Ovary (tissue), 7 donors: Measurements from ENCODE around the gene PPP2R5D.

DNA sequence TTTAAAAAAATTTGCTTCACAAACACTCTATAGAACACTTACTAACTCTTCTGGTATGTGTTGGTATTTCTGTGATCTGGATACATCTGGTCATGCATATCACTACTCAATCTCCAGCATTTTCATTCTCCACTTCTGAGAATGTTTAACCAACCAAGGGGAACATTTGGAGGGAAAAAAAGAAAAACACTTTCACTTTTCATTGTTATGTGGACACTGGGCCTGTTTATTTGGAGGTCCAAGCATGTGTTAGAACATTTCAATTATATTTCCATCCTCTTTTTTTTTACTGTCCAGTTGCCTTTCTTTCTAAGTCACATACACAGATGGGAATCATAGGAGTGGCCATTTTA lies 4.4 kb upstream of the BICRAL start:
- PRO-cap, 7 experiments, result no peak in any of the 7 experiments
- RAMPAGE, long total RNA, 2 experiments, result no peak in any of the 2 experiments

- PRO-cap, 7 experiments, result no peak in any of the 7 experiments
- RAMPAGE, long total RNA, 2 experiments, result no peak in any of the 2 experiments
These were observed 794 bp upstream of the BICRAL start for GRCh38 chr6:42781097-42781419.

GRCh38 chr6:42795839-42796398 lies 14.1 kb downstream of the BICRAL start:
- PRO-cap, 7 experiments, result no peak in any of the 7 experiments
- RAMPAGE, long total RNA, 2 experiments, result no peak in any of the 2 experiments

DNA sequence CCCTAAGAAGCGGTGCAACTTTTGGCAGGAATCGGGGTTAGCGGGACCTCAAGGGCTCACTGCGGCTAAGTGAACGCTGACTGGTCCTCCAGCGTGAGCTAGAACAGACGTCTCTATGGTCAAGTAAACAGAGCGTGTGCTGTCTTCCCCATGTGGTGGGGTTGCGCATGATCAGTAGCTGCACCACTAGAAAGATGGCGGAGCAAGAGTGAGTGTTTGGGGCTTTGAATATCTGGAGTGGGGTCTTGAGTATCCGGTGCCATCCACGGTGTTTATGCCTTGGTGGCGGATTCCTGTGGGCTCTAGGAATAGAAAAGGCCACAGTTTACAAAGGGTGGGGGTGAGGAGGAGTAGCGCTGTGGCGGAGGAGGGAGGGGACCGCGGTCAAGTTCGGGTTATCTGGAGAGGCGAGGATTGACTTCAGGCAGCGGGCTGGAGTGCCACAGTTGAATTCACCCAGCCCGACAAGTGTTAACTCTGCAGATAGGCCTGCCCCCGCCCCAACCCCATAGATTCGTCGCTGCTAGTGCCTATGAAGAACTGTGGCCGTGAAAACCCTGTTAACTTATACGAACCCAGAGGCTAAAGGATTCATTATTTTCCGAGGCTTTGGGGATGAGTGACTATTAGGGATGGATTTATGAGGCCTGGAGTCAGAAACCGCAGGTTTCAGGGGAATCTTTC lies 470 bp downstream of the RPL7L1 start:
- PRO-cap, 7 experiments, result peak in 7 of 7 experiments; most common plus-strand start position 189 of the sequence (in 5); most common minus-strand start position 71 of the sequence (in 3)
- RAMPAGE, long total RNA, 2 experiments, result start-site peak on the plus strand in 2 of 2 experiments, centred at positions 188 to 189 of the sequence, 153 to 317 reads per replicate

GRCh38 chr6:42932998-42933912 lies 4.0 kb downstream of the CNPY3 start:
- PRO-cap, 7 experiments, result no peak in any of the 7 experiments
- RAMPAGE, long total RNA, 2 experiments, result no peak in any of the 2 experiments

DNA sequence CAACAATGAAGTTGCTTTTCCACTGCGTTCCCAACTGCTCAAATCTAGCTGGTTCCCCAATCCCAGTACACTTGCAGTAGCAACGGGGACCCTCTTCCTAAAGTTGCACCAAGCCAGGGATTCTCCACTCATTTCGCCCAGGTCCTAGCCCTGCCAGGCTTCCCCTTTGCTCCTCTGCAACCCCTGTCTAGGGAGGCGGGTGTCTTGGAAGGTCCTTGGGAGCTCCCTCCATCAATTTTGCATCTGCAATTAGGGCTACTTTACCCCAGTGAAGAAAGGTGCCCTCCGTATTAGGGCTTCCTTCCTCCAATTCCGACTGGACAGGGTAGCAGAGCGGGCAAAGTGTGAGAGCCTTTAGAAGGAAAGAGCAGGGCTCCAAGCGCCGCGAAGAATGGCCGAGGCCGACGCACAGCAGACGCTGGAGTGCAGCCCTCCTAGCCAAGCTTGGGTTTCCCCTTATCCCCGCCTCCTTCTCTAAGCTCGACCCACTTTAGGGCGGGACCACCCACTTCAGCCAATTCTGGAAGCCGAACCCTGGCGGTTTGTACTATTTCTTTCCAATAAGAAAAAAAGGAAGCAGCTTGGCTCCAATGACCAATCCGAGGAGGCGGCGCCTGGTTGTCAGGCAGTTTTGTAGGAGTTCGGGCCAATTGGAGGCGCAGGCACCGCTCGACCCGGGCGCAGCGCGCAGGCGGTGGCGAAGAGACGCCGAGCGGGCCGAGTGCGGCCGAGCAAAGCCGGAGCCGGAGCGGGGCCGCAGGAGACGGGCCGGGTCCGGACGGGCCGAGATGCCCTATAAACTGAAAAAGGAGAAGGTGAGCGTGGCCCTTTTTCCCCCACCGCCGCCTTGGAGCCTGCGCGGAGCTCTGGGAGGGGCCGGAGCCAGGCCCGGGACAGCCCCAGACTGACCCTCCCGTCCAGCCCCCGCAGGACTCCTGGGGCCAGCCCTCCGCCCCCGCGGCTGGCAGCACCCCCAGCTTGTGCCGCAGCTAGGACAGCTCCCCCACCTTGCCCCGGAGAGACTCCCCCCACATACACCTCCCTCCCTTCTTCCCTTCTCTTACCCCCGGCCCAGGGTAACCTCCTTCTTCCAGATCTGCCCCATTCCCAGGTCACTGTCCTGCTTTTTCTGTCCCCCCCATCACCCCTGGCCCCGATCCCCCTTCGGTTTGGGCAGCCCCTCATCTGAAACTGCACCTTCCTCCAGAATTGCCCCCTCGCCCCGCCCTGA lies at the start of gene PPP2R5D:
Gene PPP2R5D (plus strand): TSS at position 681 of the 1,231 bp plus-strand sequence.
- PRO-cap, 7 experiments, result peak in 7 of 7 experiments; most common plus-strand start position 700 of the sequence (in 6); most common minus-strand start position 420 of the sequence (in 5)
- RAMPAGE, long total RNA, 2 experiments, result start-site peak on the plus strand in 2 of 2 experiments, centred at positions 687 to 704 of the sequence, 120 to 172 reads per replicate

DNA sequence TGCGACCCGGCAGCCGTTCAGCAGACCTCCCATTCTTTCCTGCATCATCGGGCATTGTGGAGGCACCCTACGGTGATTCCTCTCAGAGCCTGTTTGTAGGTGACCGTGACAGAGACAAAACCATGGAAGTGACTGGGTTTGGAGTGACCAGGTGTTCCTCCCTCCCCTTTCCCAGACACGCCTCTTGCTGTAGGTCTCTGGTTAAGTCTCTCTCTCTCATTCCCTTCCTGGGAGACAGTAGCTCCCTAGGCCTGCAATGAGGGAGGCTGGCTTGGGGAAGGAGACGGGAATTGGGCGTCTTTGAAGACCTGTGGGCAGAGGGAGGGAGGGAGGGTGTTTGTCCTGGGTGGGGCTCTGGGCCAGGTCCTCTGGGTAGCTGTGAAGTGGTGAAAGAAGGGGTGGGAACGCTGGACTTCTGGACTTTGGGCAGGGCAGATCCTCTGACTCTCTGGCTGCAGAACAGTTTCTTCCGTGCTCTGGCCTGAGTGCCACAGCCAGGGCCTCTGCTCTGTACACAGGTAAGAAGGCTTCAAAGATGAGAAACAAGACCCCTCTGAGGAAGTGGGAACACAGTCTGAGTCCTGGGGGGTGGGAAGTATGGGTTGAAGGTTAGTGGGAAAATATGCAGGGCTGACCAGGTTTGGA lies 779 bp downstream of the KLC4 start:
- PRO-cap, 7 experiments, result peak in 1 of 7 experiments; most common minus-strand start position 58 of the sequence (in 1)
- RAMPAGE, long total RNA, 2 experiments, result no peak in any of the 2 experiments

GRCh38 chr6:43061007-43061747 lies 1.7 kb downstream of the KLC4 start:
- PRO-cap, 7 experiments, result no peak in any of the 7 experiments
- RAMPAGE, long total RNA, 2 experiments, result no peak in any of the 2 experiments

GRCh38 chr6:43062527-43063118 lies 3.2 kb downstream of the KLC4 start:
- PRO-cap, 7 experiments, result no peak in any of the 7 experiments
- RAMPAGE, long total RNA, 2 experiments, result no peak in any of the 2 experiments

- PRO-cap, 7 experiments, result no peak in any of the 7 experiments
- RAMPAGE, long total RNA, 2 experiments, result no peak in any of the 2 experiments
These were observed 6.2 kb upstream of the PTK7 start for GRCh38 chr6:43069825-43070367.

DNA sequence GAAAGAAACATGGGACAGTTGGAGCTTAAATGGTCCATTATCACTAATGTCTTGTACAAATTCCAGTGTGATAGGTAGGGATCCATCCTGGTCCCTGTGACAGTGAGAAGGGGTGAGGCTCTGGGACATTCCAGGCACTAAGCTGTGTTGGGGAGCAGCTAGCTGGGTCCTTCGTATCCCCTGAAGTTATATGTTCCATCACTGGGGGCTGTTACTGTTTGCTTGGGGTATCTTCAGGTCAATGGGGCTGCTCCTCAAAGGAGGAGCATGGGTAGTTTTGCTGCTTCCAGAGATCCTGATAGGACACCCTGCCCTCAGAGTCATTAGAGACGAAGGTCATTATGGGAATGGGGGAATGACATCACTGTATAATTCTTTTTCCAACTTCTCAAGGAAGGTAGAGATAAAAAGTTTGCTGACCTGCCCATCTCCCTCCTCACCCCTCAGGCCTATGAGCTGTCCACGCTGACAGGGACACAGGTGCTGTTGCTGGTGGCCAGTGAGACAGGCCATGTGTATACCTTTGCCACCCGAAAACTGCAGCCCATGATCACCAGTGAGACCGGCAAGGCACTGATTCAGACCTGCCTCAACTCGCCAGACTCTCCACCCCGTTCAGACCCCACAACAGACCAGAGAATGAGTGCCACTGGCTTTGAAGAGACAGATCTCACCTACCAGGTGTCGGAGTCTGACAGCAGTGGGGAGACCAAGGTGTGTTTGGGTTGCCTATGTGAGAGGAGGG lies 2.5 kb downstream of the SRF start:
- PRO-cap, 7 experiments, result peak in 2 of 7 experiments; most common minus-strand start position 188 of the sequence (in 2)
- RAMPAGE, long total RNA, 2 experiments, result no peak in any of the 2 experiments

GRCh38 chr6:43175715-43176241 lies 4.7 kb downstream of the SRF start:
- PRO-cap, 7 experiments, result no peak in any of the 7 experiments
- RAMPAGE, long total RNA, 2 experiments, result no peak in any of the 2 experiments

GRCh38 chr6:43250857-43251473 lies 7.7 kb downstream of the TTBK1 start:
- PRO-cap, 7 experiments, result no peak in any of the 7 experiments
- RAMPAGE, long total RNA, 2 experiments, result no peak in any of the 2 experiments

DNA sequence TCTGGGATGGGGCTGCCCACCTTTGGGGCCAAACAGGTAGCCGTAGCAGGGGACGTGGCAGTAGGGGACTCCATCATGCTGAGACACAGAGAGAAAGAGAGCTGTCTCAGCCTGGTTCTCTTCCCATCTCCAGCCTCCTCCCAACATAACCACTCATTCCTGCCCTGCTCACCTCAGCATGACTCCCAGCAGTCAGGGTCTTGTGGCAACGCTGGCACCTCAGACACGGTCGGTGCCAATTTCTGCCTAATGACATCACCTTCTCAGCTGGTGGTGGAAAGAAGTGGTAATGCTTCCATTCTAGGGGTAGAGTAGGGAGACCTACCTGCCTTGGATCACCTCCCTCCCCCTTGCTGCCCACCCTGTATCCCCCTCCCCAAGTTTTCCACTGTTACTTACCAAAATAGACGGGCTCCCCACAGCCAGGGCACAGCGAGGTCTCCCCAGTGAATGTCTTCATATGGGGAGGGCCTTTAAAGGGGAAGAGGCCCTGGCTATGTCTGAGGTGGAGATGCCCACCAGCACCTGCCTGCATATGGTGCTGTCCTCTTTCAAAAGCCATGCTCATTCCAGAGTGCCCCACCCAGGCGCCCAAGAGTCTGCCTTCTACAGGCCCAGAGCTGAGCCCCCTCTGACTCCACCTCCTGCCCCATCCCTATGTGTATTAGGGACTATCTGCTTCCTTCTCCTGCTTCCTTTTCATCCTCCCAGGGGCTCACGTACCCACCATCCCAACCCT lies 2.4 kb downstream of the CRIP3 start:
- PRO-cap, 7 experiments, result no peak in any of the 7 experiments
- RAMPAGE, long total RNA, 2 experiments, result no peak in any of the 2 experiments

- PRO-cap, 7 experiments, result no peak in any of the 7 experiments
- RAMPAGE, long total RNA, 2 experiments, result no peak in any of the 2 experiments
These were observed 826 bp downstream of the CRIP3 start for GRCh38 chr6:43307744-43308256.

DNA sequence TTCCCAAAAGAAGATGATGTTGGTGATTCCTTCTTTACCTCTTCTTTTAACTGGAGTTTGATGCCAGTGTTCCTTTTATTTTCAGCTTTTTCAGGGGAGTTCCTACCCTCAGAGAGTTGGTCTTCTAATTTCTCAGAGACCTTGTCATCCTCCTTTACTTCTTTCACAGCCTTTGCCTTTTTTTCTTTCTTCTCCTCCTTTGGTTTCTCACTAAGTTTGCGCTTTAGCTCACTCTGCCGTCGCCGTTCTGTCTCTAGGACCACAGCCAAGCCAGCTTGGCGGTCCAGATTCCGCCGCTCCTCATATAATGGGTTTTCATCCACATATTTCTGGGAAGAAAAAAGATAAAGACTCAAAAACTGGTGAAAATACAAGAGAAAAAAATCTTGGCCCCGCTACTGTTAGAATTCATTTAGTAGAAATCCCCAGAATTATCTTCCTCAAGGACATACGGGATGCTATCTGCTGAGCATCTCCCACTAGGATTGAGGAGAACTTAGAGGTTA lies 29.2 kb downstream of the ZNF318 start:
- PRO-cap, 7 experiments, result no peak in any of the 7 experiments
- RAMPAGE, long total RNA, 2 experiments, result no peak in any of the 2 experiments

- PRO-cap, 7 experiments, result no peak in any of the 7 experiments
- RAMPAGE, long total RNA, 2 experiments, result no peak in any of the 2 experiments
These were observed 21.7 kb upstream of the ZNF318 start for GRCh38 chr6:43391058-43391576.

DNA sequence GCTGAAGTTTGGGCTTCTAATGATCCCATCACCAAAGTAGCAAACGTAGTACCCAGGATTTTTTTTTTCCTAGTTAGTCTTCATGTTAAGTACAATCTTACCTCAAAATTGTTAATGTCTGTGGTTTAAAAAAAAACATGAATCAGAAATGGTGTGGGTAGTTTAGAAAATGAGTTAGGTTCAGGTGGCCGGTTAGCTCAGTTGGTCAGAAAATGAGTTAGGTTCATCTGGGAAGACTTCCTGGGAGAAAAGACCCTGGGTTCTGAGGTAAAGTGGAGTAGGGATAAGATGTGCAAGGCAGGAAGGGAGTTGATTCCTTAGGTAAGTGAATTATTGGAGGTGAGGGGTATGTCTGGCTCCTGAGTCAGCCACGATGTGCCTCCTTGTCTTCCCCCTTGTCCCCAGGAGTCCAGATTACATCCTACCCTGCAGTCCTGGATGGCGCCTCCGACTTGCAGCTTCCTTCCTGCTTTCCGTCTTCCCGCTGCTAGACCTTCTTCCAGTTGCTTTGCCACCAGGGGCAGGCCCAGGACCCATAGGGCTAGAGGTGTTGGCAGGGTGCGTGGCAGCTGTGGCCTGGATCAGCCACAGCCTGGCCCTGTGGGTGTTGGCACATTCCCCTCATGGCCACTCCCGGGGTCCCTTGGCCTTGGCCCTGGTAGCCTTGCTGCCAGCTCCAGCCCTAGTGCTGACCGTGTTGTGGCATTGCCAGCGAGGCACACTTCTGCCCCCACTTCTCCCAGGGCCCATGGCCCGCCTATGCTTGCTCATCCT lies 4.6 kb downstream of the ABCC10 start:
- PRO-cap, 7 experiments, result no peak in any of the 7 experiments
- RAMPAGE, long total RNA, 2 experiments, result no peak in any of the 2 experiments

GRCh38 chr6:43455716-43456238 lies 429 bp upstream of the DLK2 start:
- PRO-cap, 7 experiments, result peak in 1 of 7 experiments; most common plus-strand start chr6:43455819 (in 1)
- RAMPAGE, long total RNA, 2 experiments, result no peak in any of the 2 experiments

GRCh38 chr6:43456239-43456425 lies 784 bp upstream of the DLK2 start:
- PRO-cap, 7 experiments, result no peak in any of the 7 experiments
- RAMPAGE, long total RNA, 2 experiments, result no peak in any of the 2 experiments